Skin of body (tissue), 2 donors: ENCODE measurements around the genes PRDX6 and CACYBP.

GRCh38 chr1:172819087-172819640 is 160.3 kb downstream of the FASLG start:
- RAMPAGE, long total RNA = no peak

GRCh38 chr1:172986587-172987207 is 64.0 kb downstream of the TNFSF18 start:
- RAMPAGE, long total RNA = no peak

- RAMPAGE, long total RNA = no peak
Observed at GRCh38 chr1:173409680-173410041, 67.5 kb upstream of the PRDX6 start.

- RAMPAGE, long total RNA = no peak
Observed at GRCh38 chr1:173475667-173476317, 1.3 kb upstream of the PRDX6 start.

DNA sequence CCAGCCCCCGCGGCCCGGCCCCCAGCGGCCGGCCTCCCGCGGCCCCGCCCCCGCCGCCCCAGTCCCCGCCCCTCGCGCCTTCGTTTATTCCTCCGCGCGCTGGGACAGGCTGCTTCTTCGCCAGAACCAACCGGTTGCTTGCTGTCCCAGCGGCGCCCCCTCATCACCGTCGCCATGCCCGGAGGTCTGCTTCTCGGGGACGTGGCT is at the start of gene PRDX6:
TSS of gene PRDX6 (plus strand) at position 112 of the 207 bp plus-strand sequence.
- RAMPAGE, long total RNA = no peak

- RAMPAGE, long total RNA = no peak
Observed at GRCh38 chr1:173856942-173858153, 10.8 kb upstream of the ZBTB37 start.

DNA sequence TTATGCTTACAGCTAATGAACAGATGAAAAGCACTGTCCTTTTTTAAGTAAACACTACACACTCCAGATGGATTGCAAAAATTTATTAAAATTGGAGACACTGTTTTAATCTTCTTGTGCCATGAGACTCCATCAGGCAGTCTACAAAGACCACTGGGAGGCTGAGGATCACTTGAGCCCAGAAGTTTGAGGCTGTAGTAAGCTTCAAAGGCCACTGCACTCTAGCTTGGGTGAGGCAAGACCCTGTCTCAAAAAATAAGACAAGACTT is 4.4 kb upstream of the ZBTB37 start:
- RAMPAGE, long total RNA = no peak

GRCh38 chr1:173865155-173865322 is 3.1 kb upstream of the ZBTB37 start:
- RAMPAGE, long total RNA = no peak

DNA sequence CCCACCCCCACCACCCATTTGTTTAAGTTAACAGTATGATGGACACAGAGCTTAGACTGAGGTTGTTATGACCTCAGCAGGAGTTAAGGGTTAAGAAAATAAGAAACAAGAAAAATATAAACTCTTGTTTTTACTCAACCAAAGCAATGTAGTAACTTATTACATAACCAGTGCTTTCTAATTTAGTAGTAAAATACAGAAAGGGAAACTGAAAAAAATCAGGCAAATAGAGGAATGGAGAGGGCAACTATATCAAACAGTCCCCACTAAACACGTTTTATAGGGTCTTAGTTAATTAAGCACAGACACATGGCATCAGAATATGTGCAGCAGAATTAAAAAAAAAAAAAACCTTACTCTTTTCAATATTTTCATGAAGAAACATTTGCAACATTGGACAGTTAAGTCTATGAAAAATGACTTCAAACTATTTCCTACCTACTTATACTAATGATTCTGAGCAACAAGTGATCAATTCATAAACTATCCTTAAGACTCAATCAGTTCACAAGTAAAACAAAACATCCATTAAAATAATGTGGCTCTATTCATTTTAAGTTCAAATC is 20.1 kb upstream of the SERPINC1 start:
- RAMPAGE, long total RNA = no peak

GRCh38 chr1:173951902-173952384 is 34.8 kb upstream of the SERPINC1 start:
- RAMPAGE, long total RNA = no peak

GRCh38 chr1:174051760-174052364 is 29.7 kb upstream of the RC3H1 start:
- RAMPAGE, long total RNA = no peak

DNA sequence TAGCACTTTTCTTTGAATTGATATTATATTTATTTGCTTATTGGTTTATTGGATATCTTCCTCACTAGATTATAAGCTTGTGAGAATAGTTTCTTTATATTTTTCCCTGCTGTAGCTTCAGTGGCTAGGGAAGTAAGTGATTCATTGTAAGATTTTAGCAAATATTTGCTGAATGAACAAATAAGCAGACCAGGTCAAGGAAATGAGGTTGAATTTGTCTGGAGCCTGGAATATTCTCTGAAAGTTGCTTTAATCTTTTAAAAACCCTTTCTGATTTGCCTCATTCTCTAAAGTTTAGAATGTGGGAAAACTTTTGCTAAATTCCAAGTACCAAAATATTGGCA is 80.2 kb downstream of the RABGAP1L start:
- RAMPAGE, long total RNA = no peak

GRCh38 chr1:174413625-174414059 is 34.1 kb upstream of the GPR52 start:
- RAMPAGE, long total RNA = no peak

- RAMPAGE, long total RNA = no peak
Observed at GRCh38 chr1:174800577-174800995, 199.2 kb upstream of the CACYBP start.

DNA sequence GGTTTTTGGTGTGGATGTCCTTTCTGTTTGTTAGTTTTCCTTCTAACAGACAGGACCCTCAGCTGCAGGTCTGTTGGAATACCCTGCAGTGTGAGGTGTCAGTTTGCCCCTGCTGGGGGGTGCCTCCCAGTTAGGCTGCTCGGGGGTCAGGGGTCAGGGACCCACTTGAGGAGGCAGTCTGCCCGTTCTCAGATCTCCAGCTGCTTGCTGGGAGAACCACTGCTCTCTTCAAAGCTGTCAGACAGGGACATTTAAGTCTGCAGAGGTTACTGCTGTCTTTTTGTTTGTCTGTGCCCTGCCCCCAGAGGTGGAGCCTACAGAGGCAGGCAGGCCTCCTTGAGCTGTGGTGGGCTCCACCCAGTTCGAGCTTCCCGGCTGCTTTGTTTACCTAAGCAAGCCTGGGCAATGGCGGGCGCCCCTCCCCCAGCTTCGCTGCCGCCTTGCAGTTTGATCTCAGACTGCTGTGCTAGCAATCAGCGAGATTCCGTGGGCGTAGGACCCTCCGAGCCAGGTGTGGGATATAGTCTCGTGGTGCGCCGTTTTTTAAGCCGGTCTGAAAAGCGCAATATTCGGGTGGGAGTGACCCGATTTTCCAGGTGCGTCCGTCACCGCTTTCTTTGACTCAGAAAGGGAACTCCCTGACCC is 151.2 kb upstream of the CACYBP start:
- RAMPAGE, long total RNA = no peak

- RAMPAGE, long total RNA = no peak
Observed at GRCh38 chr1:174875203-174875803, 124.4 kb upstream of the CACYBP start.

GRCh38 chr1:174898386-174899284 is 101.1 kb upstream of the CACYBP start:
- RAMPAGE, long total RNA = no peak

DNA sequence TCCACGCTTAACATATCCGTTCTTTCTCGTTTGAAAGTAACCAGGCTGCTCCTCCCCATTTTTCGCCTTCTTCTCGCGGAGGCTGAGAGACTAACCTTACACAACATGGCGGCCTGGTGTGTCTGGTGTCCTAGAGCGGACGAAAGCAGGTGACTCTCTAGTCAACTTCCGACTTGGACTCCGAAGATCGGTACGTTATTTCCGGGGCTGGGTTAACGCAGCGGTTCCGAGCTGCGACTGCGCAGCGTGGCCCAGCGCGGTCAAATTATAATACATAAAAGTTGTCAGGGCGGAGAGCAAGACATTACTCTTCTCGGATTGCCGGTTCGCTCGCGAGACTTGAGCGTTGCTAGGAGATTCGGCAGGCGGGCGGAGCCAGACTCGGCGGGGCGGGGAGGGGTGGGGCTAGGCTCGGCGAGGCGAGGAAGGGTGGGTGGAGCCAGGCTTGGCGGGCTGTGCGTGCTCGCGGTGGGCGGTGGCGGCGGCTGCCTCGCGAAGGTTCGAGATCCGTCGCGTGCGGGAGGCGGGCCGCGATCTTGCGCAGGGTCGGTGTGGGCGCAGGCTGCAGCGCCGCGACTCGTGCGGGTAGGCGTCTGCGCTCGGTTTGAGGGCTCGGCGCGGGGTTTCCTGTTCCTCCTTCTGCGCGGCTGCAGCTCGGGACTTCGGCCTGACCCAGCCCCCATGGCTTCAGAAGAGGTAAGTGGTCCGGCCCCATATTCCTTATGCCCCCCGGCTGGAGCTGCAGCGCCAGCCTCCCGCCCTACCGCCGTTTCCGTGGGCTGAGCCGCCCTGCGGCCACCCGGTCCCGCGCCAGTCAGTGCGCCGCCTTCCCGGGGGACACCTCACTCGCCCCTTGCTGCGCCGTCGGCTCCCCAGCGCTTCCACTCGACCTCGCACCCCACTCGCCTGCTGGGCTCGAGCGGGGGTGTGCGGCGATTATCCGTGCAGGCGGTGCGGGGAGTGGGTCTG is at the start of gene CACYBP:
TSS of gene CACYBP (plus strand) at position 448 of the 969 bp plus-strand sequence.
- RAMPAGE, long total RNA = no peak

- RAMPAGE, long total RNA = no peak
Observed at GRCh38 chr1:175013491-175014586, 9.4 kb downstream of the MRPS14 start.

- RAMPAGE, long total RNA = no peak
Observed at GRCh38 chr1:175318993-175319454, 126.4 kb upstream of the KIAA0040 start.